PC-3 (cell line): Measurements from ENCODE around the genes PLCE1, ZNF518A and DNTT.

GRCh38 chr10:93993600-93994690, at the start of gene PLCE1:
Gene PLCE1, plus strand, starts transcription at chr10:93993931.
- RAMPAGE, long total RNA: no peak

DNA sequence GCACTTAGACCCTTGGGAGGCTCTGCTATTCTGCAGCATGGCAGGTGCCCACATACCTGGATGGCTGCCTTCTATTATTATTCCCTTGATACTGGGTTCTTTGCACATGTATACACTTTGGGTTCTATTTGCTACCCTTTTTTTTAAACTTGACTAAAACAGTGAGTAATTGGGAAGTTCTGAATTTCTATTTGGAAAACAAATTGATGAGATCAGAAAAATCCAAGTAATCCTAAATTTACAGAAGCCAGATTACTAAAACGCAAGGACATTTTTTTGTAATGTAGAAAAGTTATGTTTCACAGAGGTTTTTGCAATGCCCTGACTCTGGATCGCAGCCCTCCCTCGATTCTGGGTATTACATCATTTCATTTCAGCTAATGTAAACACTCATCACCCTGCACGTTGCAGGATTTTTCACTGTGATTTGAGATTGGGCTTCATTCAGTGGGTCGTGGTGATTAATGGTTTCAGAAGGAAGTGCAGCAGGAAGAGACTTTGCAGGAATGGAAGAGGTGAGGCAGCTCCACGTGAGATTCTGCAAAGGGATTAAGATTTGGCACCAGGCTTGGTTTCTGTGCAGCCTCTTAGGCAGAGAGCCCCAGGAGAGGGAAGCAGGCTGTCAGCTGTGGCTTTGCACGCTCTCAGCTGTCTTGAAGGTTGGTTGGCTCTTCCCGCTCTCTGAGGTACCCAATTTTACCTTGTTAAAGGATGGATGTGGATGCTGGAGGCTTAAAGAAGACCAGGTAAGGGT, 95.1 kb downstream of the PLCE1 start:
- RAMPAGE, long total RNA: no peak

DNA sequence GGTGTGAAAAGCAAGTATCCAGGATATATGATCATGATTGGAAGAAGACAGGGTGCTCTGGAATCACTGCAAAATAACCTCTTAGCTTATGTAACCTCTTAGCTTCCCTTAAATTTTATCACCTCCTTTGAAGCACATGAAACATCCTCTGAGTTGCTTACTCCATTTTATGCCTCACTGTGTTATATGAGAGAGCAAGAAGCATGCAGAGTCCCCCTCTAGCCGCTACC, 31.2 kb downstream of the CYP2C8 start:
- RAMPAGE, long total RNA: no peak

- RAMPAGE, long total RNA: no peak
Observed at GRCh38 chr10:95246727-95247695, 43.8 kb downstream of the PDLIM1 start.

DNA sequence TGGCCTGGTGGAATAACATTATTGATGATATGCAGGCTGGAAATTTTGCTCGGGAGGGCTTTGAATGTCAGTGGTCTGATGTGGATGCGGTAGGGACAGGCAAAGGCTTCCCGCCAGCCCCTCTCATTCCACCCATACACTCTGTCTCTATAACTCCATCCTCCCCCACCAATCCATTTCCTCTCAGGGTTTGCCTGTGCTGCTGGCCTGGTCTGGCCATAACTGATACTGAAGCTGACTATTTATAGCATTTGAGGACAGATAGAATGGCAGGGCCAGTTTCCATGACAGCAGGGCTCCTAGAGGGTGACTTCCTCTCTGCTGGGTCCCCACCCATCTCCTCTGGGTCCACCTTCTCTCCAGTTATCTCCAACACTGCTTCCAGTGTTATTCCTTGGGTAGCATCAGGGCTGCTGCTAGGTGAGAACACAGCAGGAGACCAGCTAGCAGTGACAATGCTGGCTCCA, 6.6 kb upstream of the PDLIM1 start:
- RAMPAGE, long total RNA: no peak

- RAMPAGE, long total RNA: no peak
Observed at GRCh38 chr10:95360100-95360785, 69.4 kb upstream of the PDLIM1 start.

GRCh38 chr10:95409628-95409827, 118.7 kb upstream of the PDLIM1 start:
- RAMPAGE, long total RNA: no peak

GRCh38 chr10:95445821-95446247, 115.3 kb downstream of the SORBS1 start:
- RAMPAGE, long total RNA: no peak

DNA sequence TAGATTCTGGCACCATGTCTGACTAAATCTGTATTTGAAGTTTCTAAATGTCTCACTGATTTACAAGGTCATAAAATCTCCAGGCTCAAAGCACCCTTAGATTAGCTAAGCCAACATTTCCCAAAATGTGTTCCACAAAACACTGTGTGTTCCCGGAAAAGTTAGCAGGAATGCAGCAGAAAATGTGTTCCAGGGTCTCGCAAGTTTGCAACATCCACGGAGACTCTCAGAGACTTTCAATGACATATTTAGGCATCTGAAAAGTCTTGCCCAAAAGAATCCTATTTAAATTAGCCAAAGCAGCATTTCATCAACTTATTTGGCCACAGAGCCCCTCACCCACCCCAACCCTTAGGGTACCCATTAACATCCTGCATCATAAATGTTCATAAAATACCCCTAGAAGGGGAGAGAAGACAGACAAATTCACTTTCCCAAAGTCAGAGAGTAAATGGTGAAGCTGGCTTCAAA, 91.8 kb downstream of the SORBS1 start:
- RAMPAGE, long total RNA: no peak

DNA sequence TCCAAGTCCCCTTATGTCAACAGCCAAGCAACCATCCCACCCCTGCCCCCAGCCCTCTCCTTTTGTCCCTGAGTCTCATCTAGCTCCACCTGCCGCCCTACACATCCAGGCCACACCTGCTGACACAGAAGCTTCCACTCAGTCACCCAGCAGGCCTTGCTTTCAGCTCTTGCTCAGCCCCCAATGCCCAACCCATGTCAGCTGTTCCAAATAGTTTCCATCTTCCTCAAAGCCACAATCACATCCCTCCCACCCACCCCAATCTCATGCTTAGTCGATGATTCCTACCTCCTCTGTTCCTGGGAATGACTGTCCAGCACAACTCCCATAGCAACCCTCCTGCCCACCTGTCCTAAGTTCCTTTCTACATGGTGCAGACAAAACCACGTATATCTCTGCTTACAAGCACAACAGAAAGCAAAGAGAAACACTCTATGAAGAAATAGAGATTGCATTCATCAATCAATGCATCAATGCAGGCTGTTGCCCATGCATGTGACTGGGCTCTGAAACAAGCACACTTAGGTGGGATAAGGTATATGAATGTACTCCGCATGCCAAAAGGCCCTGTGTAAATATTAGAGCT, 79.9 kb downstream of the SORBS1 start:
- RAMPAGE, long total RNA: no peak

DNA sequence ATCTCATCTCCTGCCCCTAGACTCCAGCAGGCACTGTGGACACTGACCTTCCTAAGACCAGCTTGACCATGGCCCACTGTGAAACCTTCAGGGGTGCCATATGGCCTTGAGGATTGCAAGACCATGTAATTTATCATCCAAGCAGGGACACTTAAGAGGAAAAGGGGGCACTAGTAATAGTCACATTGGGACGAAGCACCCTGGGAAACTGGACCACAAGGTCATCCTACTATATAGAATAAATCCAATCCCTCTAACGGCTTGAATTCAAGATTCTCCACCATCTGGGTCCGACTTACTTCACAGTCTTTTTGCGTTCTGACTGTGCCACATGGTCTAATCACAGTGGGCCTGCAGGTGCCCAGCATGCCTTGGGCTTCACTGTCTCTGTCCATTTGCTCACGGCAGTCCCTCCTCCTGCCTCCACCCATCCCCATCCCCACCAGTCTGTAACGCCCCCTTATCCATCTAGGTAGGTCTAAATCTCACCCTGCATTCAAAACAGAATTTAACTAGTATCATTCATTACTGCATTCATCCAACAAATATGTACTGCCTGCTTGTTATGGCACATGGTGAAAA, 24.4 kb downstream of the SORBS1 start:
- RAMPAGE, long total RNA: no peak

- RAMPAGE, long total RNA: no peak
Observed at GRCh38 chr10:95559976-95561132, 817 bp downstream of the SORBS1 start.

- RAMPAGE, long total RNA: no peak
Observed at GRCh38 chr10:95604926-95605567, 43.9 kb upstream of the SORBS1 start.

- RAMPAGE, long total RNA: no peak
Observed at GRCh38 chr10:95697378-95697973, 3.7 kb upstream of the TCTN3 start.

- RAMPAGE, long total RNA: no peak
Observed at GRCh38 chr10:95758522-95759086, 2.6 kb downstream of the ENTPD1 start.

DNA sequence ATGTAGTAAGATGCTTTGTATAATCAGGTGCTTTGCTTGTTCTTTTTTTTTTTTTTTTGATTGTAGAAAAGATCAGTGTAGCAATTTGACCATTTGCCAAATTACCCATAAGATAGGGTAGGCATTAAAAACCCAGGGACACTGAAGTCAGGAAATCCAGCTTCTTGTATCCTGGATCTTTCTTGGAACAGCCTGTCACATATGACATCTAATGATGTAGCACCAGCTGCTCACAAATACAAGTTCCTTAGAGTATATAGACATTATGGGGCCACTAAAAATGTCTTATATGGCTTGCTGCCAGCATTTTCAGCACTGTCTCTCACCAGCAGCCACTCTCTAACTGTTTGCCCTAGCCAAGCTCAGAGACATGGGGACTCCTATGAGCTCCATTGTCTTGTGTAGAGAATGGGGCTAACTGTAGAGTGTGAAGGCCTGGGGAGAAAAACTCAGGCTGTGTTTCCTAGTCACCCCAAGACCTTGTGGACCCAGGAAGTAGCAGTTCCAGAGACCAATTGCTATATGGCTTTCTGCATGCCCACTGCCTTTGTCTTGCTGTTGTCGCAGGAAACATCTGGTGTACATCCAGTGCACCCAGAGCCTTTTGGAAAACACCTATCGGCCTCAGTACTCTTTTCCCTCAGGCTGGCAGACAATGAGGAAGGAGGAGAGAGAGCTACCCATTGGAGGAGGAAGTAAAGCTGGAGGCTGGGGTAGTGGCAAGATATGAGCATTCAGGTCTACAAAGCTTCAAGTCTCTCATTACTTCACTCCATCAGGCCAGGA, 28.3 kb downstream of the ENTPD1 start:
- RAMPAGE, long total RNA: no peak

- RAMPAGE, long total RNA: no peak
Observed at GRCh38 chr10:95792719-95793369, 36.9 kb downstream of the ENTPD1 start.

DNA sequence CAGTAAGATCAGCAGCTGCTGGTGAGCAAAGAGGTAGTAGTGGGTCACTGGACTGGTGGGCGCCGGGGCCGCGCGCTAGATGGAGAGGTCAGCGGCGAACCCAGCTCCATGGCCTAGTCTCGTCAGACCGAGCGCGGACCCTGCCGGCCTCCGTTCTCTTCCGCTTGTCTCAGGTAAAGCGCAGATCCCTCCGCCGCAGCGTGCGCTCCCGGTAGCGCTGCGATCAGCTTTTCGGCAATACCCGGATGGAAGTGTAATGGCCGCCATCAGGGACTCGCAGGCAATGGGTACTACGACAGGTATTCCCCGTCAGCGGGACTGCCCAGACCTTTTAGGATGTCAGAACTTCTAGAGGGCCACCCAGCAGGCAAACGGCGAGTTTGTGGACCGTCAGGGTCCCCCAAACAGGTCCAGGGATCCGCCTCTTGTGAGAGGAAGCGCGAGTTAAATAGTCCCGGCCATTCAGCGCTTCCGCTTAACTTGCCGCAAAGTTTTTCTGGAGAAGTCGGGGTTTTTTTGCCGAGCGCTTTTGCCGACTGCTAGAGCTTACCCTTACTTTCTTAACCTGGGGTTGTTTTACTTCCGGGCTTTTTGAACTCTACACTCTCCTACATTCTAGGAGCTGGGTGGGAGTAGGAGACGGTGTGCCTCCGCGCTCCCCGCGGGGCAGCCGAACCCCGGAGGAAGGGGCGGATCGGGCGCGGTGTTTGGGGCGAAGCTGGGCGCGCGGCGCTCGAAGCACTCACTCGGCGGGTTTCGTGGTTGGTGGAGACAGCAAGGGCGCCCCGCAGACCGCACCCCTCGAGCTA, at the start of gene ZNF518A:
Gene ZNF518A, plus strand, starts transcription at position 478 of the 809 bp plus-strand sequence.
- RAMPAGE, long total RNA: no peak

DNA sequence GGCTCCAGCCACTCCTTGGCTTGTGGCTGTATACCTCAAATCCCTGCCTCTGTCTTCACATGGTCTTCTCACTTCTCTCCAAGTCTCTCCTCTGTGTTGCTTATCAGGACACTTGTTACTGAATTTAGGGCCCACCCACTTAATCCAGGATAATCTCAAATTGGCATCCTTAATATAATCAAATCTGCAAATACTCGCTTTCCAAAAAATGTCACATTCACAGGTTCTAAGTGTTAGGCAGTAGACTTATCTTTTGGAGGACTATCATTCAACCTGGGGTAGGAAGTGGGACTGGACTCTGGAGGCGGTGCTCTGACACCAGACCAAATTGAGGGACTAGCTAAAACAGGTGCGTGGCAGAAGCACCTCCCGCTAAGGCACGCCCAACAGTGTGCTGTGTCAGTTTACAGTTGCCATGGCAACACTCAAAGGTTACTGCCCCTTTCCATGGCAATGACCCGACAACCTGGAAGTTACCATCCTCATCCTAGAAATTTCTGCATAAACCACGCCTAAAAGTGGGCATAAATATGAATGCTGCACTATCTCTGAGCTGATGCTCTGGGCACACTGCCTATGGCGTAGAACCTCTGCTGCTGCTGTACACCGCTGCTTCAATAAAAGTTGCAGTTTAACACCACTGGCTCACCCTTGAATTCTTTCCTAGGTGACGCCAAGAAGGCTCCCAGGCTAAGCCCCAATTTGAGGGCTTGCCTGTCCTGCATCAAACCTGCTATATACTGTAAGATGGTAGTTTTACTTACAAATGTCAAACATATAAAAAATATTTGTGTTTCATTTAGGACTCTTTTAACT, 14.0 kb upstream of the BLNK start:
- RAMPAGE, long total RNA: no peak

DNA sequence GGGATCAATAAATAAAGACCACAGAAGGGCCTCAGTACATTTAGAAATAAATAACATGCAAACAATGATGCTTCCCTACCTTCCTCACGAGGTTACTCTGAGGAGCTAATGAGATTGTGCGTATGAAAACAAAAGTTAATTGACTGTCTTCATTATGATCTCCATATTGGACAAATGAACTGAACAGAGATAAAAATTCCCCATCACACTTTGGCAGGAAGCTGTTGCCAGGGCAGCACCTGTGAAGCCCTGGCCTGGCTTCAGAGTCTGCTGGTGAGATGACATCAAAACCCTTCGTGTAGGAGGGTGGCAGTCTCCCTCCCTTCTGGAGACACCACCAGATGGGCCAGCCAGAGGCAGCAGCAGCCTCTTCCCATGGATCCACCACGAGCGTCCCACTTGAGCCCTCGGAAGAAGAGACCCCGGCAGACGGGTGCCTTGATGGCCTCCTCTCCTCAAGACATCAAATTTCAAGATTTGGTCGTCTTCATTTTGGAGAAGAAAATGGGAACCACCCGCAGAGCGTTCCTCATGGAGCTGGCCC, at the start of gene DNTT:
Gene DNTT, plus strand, starts transcription at position 312 of the 544 bp plus-strand sequence.
- RAMPAGE, long total RNA: no peak